ENCODE results near the genes HIPK2 and KDM7A.

GRCh38 chr7:139749285-139750274, 28.2 kb downstream of the HIPK2 start:
- RRBS = no CpG with 5 or more reads among the region's 15 CpGs

- RRBS = no CpG with 5 or more reads among the region's 2 CpGs
Measured at GRCh38 chr7:139767134-139767832, 10.5 kb downstream of the HIPK2 start.

- RRBS = 3% methylated on average over 6 of the region's 42 CpGs
Measured at GRCh38 chr7:139776734-139777412, 925 bp downstream of the HIPK2 start.

DNA sequence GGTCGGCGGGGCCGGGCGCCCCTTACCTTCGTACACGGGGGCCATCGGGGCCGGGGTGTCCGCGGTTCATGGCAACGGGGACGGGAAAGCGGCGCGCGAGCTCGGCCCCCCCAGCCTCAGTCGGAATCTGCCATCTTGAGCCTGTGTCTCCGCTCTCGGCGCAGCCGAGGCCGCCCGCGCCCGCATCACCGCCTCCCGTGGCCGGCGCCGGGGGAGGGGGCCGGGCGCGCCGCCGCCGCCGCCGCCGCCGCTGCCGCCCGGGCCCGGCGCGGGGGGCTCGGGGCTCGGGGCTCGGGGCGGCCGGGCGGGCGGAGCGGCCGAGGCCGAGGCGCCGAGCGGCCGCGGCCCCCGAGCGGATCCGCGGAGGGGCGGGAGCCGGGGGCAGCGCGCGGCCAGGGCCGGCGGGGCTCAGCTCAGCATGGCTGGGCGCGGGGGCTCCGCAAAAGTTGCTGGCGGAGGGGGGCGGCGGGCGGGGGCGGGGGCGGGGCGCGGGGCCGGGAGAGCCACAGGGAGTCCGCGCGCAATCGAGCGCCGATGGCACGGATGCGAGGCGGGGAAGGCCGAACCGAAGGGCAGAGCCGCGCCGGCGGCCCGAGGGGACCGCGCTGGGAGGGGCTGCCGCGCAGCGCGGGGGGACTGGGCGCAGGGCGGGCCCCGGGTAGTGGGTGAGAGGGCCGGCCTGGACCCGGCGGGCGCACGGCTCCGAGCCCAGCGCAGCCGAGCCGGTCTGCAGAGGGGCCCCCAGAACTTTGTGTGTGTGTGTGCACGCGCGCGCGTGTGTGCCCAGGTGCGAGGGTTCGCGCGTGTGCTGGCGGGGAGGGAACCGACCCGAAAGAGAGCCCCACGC, at the start of gene HIPK2:
TSS of gene HIPK2 (minus strand) at position 420 of the 847 bp plus-strand sequence.
- RRBS = 3% methylated on average over 57 of the region's 131 CpGs

DNA sequence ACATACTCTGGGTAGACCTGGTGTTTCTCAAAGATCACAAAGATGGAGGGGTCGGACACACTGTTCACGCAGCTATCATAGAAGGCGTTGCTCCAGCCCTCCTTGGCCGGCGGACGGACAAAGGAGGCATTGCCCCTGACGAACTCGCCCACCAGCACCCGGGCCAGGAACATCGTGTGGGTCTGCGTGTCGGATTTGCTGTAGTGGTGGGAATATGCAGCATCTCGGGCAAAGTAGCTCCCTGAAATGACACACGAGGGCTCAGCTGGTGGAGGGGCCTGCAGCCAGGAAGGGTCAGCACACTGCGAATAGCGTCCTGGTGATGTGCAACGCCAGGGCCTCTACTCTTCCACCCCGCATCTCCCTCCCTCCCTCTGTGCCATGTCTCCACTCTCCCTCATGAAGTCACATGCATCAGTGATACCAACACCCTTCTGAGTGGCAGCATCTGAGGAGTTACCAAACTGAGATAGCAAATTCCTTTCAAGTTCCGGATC, 38.1 kb downstream of the PARP12 start:
- RRBS = 80% methylated on average over 6 of the region's 19 CpGs

DNA sequence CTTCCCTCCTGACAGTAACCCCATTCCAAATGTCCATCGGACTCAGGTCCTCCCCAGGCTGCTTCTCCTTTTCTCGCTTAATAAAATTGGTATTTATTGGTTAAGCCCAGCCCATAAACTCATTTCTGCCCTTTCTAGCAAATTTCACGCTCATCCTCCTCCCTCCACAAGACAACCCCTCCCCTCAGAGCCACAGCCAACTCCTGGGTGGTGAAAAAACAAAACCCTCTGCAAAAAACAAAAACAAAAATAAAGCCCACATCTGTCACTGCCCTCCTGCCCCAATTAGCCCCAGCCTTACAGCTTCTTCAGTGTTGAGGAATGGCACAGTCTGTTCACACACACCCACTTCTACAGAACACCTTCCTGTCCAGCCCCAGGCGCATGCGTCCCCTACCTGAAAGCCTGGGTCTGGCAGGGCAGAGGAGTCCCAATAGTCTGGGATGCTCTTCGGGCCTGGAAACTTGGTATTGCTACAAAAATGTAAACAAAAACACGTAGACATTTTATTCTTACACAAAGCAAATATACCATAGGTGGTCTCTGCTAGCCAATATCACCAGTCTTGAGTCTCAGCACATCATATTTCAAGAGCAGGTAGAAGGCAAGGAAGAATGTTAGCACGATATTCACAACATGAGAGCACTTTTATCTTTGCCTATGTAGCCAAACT, 34.4 kb downstream of the PARP12 start:
- RRBS = no CpG with 5 or more reads among the region's 8 CpGs

DNA sequence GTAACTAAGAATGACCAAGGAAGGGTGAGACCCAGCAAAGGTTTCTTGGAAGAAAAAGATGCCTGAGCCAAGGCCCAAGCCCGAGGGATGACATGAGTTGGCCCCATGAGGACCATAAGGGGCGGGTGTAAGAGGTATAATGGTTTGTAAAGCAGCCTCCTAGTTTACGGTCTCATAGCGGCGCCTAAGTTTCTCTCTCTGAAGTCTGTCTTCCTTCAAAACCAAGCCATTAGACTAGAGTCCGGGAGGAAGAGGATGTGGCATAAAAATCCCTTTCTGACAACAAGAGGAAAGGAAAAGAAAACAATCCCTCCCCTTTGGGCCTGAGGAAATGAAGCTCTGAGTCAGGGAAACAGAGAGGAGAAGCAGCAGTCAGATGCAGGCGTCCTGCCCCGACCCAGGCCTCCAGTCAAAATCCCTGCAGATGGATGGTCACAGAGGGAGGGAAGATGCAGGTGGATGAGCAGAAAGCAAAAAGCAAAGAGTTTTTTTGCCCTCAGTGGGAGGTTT, 23.7 kb downstream of the PARP12 start:
- RRBS = no CpG with 5 or more reads among the region's 8 CpGs

GRCh38 chr7:140048985-140049544, 13.7 kb downstream of the PARP12 start:
- RRBS = no CpG with 5 or more reads among the region's 1 CpG

- RRBS = no CpG with 5 or more reads among the region's 8 CpGs
Measured at GRCh38 chr7:140088633-140089349, 26.0 kb upstream of the PARP12 start.

GRCh38 chr7:140110667-140111476, 48.1 kb upstream of the PARP12 start:
- RRBS = no CpG with 5 or more reads among the region's 3 CpGs

GRCh38 chr7:140176617-140177518, at the start of gene KDM7A:
TSS of gene KDM7A (minus strand) at chr7:140176983.
- RRBS = 2% methylated on average over 49 of the region's 144 CpGs

- RRBS = no CpG with 5 or more reads among the region's 13 CpGs
Measured at GRCh38 chr7:140210029-140210624, 33.3 kb upstream of the KDM7A start.

DNA sequence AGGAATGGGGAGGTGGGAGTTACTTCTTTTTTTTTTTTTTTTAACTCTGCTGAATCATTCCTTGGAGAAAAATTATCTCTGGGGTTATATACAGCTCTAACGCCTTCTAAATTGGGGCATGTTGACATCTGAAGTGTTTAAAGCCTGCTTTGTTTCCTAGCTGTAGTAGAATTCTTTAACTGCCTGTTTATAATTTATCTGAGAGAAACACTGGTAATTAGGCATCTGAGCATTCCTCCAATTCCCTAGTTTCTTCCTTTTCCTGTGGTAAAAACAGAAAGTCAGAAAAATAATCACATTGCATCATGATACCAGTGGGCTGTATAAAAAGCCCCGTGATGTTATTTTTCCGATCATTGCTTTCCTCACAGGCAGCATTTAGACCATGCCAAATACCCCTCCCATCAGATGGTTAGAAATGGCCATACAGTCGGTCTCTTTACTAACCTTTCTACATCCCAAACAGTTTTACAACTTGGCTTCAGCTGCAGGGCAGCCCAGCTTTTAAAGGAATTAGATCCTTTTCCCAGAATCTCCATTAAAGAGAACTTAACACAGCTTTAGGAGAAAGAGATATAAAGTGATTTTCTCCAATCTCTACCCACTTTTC, 98.7 kb upstream of the KDM7A start:
- RRBS = no CpG with 5 or more reads among the region's 4 CpGs

GRCh38 chr7:140333264-140333644, 65.1 kb downstream of the SLC37A3 start:
- RRBS = 96% methylated on average over 4 of the region's 10 CpGs

- RRBS = 93% methylated on average over 2 of the region's 11 CpGs
Measured at GRCh38 chr7:140454930-140455626, 24.2 kb downstream of the MKRN1 start.

- RRBS = no CpG with 5 or more reads among the region's 4 CpGs
Measured at GRCh38 chr7:140488507-140488822, 9.2 kb upstream of the MKRN1 start.

DNA sequence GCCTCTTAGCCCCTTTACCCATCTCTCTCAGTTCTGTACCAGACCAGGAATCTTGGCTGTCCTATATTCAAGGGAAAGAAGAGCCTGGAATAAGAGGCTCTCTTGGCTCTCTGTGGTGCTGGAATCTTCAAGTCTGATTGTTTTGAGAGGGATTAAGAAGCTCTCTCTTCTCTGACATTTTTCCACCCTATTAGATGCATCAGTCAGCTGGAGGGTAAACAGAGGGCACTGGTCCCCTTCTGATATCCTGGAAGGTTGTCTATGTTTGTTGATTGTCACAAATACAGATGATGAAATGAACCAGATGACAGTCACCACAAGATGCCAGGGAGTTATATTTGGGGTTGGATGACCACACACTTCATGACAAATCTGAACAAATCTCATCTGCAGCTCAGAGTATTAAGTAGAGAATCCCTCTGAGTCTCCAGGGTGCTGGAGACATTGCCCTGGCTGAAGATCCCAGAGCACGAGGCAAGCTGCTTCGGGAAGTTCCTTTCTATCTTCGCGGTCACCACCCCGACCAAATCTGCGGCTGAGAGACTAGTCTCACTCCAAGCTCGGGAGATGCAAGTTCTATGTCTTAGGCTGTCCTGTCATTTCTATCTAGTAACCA, 9.1 kb downstream of the DENND2A start:
- RRBS = no CpG with 5 or more reads among the region's 7 CpGs

GRCh38 chr7:140675214-140675861, 2.6 kb downstream of the ADCK2 start:
- RRBS = no CpG with 5 or more reads among the region's 4 CpGs

DNA sequence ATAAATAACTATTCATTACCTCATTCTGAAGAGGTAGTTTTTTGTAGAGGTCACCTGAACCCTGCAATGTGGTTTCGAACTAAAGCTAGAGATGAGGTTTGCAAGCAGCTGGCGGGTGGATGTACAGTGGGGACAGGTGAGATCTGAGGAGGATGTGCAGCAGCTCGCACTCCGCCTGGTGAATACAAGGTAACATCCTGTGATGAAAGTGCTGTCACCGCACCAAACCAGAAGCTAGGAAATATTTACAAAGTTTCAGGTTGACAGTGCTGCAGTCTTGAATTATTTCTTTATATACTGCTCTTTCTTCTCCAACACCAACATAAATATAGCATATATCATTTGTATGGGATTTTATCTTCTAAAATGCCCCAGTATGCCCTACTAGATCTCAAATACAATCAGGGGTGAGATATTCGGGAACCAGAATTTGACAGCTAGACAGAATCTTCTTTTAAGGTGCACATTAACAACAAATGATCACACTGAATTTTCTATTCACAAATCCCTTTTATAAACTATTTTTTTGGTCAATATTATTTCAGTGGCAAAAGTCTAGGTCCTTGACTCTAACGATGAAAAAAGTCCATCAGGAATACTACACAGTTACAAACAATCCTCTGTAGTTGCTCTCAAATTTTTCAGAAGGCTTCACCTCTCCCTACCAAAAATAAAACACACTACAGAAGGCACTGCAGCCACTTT, 26.7 kb downstream of the NDUFB2 start:
- RRBS = no CpG with 5 or more reads among the region's 7 CpGs

- RRBS = no CpG with 5 or more reads among the region's 1 CpG
Measured at GRCh38 chr7:140812005-140812567, 112.6 kb downstream of the BRAF start.